Bile duct (tissue), 1 donor: Measurements from ENCODE around the gene TRIB2.

GRCh38 chr2:11558759-11559522, 25.1 kb downstream of the GREB1 start:
- PRO-cap = no peak

DNA sequence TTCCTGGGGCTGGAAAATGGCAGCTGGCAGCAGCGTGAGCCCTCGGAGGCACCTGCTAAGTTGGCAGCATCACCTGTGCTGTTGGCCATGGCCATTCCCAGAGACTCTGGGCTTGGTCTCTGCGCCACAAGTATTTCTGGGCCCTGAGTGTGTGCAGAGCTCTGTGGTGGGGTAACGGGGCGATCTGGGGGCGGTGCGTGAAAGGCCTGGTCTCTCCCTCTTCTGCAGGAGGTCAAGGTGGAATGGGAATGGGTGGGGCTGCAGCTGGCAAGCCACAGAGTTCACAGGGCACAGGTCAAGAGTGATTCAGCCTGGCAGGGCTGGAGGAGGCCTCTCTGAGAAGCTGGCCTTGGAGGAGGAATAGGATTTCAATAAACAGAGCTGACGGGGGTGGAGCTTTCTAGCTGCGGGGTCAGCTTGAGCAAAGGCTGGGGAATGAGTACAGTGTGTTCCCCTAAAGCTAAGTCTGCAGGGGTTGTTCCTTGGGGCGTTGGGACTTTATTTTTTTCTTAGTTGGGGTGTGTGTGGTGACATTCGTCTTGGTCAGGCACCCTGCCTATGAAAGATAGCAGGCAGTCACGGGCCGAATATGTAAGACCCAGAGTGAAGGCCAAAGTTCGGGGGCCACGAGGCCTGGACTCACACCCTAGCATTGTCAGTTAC, 10.4 kb upstream of the NTSR2 start:
- PRO-cap = no peak

- PRO-cap = bidirectional peak, plus-strand start at chr2:11688544, minus-strand start at chr2:11688446
Measured at GRCh38 chr2:11687827-11688696, 18.1 kb upstream of the NTSR2 start.

GRCh38 chr2:12090888-12091232, 344.4 kb downstream of the LPIN1 start:
- PRO-cap = no peak

- PRO-cap = bidirectional peak, plus-strand start at chr2:12170019, minus-strand start at chr2:12169859
Measured at GRCh38 chr2:12169564-12170129, 423.2 kb downstream of the LPIN1 start.

GRCh38 chr2:12501347-12501787, 215.4 kb upstream of the TRIB2 start:
- PRO-cap = no peak

GRCh38 chr2:12710225-12710945, 6.4 kb upstream of the TRIB2 start:
- PRO-cap = no peak

DNA sequence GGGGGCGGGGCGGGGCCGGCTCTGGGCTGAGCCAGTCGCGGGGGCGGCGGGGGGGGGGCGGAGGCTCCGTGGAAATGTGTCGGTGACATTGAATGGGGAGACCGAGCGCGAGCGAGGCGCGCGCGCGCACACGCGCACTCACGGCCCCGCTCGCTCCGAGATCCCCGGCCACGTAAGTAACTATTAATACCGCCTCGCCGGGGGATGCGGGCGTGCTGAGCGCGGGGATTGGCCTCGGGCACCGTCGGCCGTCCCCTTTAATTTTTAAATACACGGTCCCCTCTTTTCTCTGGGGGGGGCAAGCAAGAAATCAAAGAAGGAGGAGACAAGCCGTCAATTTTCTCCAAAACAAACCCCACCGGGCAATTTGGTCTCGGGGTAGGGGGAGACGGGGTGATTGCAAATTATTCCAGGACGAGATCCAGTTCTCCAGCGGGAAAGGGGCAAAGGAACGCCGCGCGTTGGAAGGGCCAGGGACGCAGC, at the start of gene TRIB2:
TSS of gene TRIB2 (plus strand) at position 98 of the 483 bp plus-strand sequence.
- PRO-cap = bidirectional peak, plus-strand start at position 88 of the sequence, minus-strand start outside the sequence; bidirectional peak, plus-strand start at position 186 of the sequence, minus-strand start at position 156 of the sequence

GRCh38 chr2:12808035-12808692, 91.4 kb downstream of the TRIB2 start:
- PRO-cap = no peak

GRCh38 chr2:15747696-15748174, 156.1 kb downstream of the DDX1 start:
- PRO-cap = no peak

- PRO-cap = no peak
Measured at GRCh38 chr2:15989592-15990071, 49.3 kb downstream of the MYCN start.

- PRO-cap = no peak
Measured at GRCh38 chr2:16015630-16015990, 75.3 kb downstream of the MYCN start.

DNA sequence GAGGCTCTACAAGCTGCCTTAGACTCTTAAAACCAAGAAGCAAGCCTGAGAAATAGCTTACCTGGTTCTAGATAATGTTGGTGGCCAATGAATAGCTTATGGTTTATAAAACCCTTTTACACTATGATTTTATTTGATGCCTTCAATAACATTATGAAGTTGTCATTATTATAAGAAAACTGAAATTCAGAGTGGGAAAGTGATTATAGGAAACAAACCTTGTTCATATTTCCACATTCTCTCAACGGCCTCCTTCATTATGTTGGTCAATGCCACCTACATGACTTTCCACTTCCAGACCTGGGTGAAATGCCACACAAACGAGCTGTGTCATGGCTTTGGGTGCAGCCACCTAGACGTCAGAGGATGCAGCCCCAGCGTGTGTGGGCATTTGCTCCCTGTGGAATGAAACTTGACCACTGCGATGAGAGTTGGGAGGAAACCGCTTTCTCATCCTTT, 291.1 kb downstream of the CYRIA start:
- PRO-cap = unidirectional peak, plus-strand start at position 185 of the sequence

DNA sequence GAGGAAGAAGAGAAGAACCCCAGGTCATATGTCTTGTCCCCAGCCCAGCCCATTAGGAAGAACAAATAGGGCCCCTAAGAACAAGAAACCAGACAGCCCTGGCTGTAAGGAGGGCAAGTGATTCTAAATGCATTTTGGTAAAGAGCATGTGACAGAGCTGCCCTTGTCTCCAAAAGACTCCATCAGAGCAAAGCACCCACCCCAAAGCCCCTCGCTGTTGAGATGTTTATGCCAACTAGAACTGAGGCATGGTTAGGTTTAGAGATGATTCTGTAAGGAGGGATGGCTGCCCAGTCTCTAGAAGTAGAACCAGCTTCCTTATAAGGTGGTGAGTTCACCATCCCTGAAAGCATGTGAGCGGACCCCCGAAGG, 47.2 kb downstream of the CYRIA start:
- PRO-cap = no peak

DNA sequence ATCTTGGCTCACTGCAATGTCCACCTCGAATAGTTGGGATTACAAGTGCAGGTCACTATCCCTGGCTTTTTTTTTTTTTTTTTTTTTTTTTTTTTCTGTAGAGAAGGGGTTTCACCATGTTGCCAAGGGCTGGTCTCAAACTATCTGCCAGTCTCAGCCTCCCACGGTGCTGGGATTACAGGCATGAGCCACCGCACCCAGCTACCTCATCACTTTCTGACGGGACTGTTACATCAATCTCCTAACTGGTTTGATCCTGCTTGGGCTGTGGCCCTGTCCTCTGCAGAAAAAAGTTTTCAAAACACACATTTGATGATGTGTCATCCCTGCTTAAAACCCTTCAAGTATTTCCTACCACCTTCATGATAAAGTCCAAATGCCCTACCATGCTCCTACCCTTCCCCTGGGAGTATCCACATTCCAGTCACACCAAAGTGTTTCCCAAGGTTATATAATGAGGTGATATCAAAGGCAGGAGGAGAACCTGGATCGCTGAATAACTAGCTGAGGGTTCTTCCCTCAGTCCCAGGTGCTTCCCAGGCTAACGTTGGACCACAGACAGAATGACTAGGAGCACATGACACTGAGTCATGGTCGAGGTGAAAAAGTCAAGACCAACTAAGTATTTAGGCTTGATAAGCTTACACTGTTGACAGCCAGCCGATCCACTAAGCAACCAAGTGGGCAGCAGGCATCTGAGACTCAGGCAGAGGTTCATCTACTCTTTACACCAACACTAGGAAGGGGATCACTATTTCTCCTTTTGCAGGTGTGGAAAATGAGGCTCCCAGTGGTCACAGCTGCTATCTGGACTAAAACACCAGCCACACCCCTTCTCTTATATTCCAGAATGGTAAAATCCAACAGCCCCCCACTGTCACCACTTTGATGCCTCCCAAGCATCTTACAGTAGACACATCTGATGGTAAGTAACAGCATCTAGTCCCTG, 31.9 kb downstream of the CYRIA start:
- PRO-cap = no peak

- PRO-cap = no peak
Measured at GRCh38 chr2:16640772-16641750, 24.6 kb downstream of the CYRIA start.

DNA sequence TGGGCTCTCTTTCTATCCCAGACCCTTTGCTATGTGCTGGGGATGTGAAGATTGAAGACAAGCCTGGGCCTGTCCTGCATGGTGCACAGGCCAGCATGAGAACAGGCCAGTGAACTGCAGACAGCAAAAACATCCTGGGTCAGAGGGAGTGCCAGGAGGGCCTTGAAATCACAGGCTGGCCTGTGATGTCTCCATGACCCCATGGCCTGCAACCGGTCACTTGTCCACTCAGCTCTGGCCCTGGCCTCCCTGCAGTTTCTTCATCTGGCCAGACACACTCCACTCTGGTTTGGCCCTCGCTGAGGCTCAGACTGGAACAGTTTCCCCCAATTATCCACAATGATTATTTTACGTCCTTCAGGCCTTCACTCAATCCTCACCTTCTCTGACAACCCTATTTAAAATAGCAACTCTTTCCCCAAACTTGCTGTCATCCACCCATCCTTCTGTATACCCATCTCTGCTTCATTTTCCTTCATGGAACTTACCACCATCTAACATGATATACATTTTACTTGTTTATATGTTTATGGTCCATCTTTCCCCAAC, 12.5 kb downstream of the CYRIA start:
- PRO-cap = no peak

DNA sequence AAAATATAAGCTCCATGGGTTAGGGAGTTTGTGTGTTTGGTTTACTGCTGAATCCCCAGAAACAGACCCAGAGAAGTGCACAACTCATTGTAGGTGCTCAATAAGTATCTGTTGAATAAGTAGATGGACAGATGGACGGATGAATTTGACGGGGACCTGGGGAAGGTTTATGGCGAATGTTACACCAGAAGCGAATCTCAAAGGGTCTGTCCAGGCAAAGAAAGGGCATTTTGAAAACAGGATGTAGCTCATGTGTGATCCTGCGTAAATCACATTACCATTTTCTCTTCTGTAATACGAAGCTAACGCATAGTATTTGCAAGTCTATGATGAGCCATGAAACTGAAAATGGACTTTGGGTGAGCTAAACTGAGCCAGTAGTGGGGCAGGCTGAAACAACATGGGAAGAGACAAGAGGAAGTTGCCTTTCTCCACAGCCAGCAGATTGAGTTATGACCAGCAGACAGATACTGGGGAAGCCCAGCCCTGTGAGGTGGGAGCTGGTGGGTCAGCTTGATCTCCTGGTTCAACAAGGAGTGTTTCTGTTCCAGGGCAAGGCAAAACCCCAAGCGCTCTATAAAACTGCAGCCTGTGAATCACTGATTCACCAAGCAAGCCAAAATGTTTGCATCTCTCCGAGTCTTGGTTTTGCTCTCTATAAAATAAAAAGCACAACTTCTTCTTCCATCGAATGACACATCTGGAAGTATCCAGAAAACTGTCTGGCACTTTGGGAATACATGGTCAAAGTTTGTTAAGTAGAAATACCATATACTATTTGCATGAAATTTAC, 11.9 kb downstream of the CYRIA start:
- PRO-cap = unidirectional peak, plus-strand start at position 462 of the sequence

- PRO-cap = no peak
Measured at GRCh38 chr2:17812910-17813491, 3.3 kb upstream of the MSGN1 start.

DNA sequence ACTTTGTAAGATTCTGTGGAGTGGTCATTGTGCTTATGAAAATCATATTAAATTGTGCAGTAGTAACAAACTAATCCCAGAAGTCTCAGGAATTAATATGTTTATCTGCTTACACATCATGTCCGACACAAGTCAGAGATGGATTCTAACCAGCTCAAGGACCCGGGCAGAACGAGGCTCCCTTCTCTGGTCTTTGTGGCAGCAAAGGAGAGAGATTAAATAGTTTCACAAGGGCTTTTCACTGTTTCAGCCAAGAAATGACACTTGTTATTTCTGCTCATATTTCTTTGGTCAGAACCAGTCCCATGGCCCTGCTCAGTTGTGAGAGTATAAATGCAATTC, 104.6 kb downstream of the RDH14 start:
- PRO-cap = no peak